ENCODE results near the genes MED23, VNN1 and TCF21.

DNA sequence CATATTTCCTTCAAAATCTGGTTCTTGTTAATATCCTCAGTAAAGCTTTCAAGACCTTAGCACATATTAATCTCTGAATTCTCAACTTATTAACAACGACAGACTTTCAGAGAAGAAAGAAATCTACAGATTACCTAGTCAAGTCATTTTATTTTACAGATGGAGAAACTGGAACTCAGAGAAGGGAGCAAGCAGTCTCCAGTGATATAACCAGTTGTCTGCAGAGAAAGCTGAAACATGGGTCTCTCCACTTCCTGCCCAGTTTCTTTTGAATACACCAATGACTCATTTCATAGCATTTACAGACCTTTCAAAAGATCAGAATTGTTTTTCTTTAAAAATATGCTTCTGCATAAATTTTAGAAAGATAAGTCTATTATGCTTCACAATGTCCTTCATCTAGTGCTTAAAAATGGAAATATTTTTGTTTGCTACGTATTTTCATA, 37.2 kb downstream of the ARHGAP18 start:
- PRO-cap, result no peak

DNA sequence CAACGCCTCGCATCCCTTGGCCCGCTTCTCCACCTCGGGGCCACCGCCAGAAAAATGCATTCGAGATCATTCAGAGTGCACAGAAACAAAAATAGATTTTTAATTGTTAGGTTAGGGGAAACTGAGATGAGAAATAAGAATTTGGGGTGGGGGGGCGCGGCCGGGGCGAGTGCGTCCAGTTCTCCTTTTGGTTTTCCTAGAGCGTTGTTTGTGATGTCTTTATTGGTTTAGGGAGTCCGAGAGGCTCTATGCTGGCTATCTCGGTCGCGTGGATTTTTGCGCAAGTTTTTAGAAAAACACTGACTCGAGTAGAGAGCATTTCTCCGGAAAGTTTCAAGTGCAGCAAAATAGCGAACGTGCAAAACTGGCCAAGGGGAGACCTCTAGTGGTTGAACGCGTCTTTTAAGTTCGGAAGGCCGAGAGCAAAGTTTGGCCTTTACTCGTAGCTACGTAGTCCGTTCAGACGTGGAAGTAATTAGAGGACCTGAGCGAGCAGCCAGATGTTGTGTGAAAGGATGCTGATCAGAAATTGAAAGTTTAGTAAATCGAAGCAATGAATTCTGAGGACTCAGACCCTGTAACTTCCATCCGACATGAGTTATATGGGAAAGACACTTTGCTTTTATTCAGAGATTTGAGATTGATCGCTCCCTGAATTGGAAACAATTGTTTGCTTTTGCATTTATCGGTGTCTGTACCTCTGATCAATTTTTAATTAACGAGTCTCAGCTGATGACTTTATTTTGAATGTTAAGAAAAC, 2.6 kb downstream of the L3MBTL3 start:
- PRO-cap, result no peak

- PRO-cap, result no peak
Observed at GRCh38 chr6:130366545-130367062, 787 bp downstream of the TMEM200A start.

- PRO-cap, result no peak
Observed at GRCh38 chr6:130671447-130672022, 155.7 kb upstream of the SMLR1 start.

- PRO-cap, result no peak
Observed at GRCh38 chr6:130969940-130970791, 92.9 kb downstream of the EPB41L2 start.

DNA sequence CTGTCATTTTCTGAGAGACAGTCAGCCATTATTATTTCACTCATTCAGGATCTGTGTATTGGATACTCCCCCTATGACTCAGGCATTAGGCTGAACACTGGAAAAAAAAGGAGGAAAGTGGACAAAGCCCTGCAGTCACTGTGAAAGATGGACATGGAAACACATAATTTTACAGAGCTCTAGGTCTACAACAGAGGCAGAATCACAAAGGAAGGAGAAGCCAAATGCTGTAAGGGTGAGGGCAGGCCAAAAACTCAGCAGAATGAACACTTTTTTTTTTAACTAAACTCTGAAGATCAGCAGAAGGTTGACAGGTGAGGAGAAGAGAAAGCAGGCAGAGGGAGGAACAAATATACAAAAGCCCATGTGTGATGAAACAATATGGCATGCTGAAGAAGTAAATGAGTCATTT, 39.1 kb downstream of the EPB41L2 start:
- PRO-cap, result no peak

DNA sequence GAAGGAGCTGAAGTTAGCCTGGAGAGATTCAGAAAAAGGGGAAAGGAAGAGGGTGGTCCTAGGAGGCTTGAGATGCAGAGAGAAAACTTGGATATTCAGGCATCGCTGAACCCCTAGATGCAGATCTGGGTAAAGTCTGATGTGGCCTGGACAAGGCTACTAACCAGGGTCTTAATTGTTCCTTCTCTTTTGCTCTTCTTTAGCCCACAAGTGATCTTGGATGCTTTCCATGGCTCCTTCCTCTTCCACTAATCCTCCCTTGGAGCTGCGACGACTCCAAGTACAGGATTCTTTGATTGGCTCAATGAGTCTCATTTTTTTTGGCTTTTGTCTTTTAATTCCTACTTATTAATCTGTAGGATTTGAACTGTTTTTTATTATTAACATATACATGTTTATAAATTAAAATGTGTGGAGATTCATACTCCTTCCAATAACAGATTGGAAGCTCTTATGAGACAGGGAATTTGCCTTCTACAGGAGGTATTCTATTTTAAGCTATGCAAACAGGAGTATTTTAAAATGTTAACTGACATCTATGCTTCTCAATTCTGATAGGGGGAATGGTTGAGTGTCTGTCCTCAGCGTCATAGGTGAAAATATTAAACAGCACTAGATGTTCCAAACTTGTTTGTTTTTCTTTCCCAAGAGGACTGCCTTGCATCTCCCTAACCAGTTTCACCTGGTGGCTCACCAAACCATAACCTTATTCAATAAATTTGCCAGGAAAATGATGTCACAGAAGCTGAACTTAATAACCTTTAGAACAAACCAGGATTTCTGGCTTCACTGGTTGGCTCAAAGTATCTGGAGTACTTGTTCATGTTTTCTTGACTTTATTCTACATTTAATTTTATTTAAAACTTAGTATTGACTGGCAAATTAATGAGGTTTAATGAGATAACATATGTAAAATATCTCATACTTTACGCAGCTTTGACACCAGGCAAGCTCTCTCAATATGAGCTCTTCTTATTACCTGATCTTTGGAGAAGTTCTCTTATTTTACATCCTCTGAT, 24.7 kb upstream of the ARG1 start:
- PRO-cap, result no peak

DNA sequence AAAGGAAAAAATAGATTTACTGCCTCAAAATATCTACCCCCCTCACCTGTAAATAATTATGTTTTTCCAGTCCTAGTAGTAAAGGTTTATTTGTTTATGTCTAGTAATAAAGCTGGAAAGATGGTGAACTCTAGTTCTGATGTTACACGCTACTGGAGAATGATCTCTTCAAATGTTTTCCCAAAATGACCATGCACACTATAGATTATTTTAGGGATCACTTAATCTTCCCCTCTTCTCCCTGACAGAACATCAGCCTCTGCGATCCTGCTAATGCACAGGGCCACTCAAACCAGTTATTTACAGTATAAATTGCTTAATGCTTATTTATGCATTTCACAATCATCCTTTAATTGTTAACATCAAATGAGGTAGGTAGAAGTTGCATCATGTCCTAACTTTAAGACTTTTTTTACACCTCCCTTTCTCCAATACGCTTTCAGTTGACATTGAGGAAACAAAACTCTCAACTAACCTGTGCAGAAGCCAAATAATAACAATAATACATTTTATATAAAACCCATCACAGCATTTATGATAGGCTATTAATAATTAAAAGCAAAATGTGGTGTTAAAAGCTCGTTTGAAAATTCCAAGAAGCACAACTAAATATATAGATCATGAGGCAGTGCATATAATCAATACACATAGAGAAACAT, 10.7 kb upstream of the ARG1 start:
- PRO-cap, result no peak

GRCh38 chr6:131575785-131576302, 2.8 kb downstream of the ARG1 start:
- PRO-cap, result no peak

DNA sequence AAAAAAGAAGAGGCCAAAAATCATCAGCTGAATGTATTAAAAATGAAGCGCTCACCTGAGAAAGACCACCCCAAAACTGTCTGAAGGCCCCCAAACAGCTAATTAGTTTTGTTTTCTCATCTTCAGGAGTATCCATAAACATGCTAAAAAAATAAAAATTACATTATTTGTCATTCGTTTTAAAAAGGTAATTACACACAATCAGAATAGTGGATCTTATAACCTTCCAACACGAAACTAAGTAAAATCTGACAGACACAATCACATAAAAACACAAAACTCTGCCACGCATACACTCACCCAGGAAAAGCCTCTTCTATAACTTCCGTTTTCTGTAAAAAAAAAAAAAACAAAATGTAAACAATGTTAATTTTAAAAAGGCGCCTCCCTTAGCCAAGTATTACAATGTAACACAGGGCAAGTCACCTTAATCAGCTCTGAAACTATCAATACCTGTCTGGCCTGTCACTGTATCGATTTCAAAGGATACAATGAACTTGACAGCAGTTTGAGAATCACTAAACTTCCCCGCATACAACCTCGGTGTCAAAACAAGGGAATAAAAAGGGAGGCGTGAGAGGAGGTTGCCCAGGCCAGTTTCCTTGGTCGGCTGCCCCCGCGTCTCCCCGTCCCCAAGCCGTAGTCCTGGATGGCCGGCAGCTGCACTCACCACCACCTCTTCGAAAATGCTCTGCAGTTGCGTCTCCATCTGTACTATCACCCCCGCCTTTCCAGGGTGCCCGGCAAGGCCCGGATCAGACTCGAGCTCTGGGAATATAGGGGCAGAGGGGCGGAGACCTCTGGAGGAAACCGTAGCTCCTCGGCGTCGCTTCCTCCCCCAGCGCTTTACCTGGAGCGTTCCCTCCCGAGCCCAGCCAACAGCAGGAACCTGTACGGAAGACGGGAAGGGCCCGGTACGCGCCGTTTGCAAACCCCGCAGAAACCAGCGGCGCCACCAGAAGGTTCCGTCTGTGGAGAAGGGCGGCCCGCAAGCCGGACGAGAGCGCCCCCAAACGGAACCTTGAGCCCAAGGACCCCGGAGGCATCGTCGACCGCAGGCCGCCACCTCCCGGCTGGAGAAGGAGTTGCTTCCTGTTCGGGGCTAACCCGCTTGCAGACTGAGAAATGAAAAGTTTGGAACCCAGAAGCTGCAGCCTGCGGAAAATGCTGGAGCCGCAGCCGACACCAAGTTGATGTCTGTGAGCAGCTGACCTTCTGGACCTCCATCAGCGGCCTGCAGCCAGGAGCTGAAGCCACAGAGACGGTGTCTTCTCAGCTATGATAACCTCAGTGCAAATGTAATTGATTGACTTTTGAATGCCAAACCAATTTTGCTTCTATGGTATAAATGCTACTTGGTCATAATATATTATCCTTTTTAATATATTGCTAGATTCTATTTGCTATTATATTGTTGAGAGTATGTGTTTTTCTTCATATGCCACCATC, at the start of gene MED23:
TSS of gene MED23 (minus strand) at position 902 of the 1,449 bp plus-strand sequence.
- PRO-cap, result unidirectional peak, minus-strand start at position 873 of the sequence

- PRO-cap, result no peak
Observed at GRCh38 chr6:131949567-131949691, 1.7 kb downstream of the CCN2 start.

GRCh38 chr6:131949892-131950750, 1.1 kb downstream of the CCN2 start:
- PRO-cap, result bidirectional peak, plus-strand start at chr6:131950210, minus-strand start at chr6:131950225; unidirectional peak, minus-strand start at chr6:131950427; bidirectional peak, plus-strand start at chr6:131950974, minus-strand start at chr6:131950676

DNA sequence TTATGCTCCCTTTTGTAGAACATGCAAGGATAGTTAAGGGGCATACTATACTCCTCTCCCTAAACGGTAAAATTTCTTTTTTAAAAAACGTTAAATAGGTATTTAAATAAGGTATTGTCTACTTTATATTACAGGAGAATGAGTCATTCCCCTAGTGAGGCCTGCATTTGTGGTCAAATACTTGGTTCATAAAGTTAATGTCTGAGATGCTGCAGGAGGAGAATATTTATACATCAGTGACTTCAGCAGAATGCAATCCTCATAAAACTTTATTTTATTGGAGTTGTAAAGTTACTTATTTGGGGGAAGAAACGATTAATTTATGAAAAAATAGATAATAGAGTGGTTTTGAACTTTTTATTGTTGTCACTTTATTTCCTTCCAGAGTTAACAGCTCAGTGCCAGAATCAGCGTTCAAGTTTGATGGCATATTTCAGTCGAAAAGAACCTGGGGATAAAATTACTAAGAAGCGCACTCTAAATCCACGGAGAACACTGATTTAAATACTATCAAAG, 1.5 kb downstream of the MOXD1 start:
- PRO-cap, result no peak

- PRO-cap, result no peak
Observed at GRCh38 chr6:132713559-132714601, at the start of gene VNN1. VNN1 (minus strand) TSS chr6:132714055.

DNA sequence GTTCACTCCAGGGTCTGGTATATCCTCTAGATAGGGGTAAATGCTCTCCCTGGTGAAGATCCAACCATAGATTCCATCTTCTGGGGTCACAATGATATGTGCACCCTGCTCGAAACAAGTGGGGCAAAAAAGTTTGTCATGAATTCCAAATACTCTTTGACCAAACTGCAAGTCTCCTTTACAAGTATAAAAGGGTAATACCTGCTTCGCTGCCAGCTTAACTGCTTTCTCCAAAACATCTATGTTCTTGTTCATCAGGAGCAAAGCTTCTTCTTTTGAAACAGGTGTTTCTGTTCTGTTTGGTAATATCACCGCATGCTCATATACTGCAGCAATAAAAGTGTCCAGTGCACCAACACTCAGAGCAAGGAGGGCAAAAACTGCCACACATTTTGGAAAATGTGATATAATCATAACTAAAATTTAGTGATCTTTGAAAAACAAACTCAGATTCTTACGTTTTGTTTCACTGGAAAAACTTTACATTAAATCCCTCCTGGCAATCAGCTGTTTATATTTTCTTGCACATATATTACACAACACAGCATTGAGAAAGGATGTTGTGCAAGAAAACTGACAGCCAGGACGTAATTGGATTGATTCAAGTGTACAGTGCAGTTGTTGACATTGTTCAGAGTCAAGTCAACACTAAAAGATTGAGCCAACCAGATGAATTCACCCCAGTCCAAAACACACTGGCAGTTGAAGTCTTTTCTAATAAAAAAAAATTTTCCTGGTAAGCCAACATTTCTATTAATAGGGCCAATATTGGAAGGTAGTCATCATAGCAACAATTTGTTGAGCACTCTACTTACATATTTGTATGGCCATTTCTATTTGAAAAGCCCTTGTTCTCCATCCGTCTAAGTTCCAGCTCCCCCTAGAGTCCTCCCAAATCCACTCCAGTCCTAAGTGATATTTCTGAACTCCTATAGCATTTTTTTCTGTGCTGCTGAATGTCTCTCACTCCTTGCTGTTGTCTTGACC, 20.7 kb upstream of the VNN1 start:
- PRO-cap, result no peak

- PRO-cap, result no peak
Observed at GRCh38 chr6:132764179-132764788, 6.6 kb upstream of the VNN2 start.

DNA sequence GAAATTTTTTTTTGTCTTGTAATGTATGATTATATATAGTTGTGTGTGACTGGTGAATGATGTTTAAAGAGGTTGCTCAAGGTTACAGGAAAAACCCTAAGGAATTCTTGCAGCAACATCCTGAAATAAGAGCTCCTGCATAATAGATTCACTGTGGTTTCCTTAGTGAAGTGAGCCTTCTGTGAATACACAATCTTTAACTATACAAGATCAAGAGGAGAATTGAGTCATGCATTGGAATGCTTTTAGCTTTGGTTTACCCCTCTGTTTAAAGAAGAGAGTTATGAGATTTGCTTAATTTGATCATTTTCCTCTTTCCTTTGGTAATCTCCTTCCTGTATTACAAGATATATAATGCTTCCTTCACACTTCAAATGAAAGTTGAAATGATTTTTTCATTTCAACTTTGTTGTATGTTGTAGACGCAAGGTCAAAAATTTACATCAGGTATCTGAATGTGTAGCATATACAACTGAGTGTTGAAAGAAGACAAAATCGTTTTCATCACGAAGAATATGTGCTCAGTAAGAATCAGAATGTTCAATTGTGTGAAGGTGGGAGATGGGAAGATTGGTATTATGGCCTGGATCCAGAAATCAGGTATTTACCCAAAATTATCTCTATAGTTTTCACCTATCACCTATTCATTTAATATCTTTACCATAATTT, 141.4 kb upstream of the EYA4 start:
- PRO-cap, result no peak

- PRO-cap, result no peak
Observed at GRCh38 chr6:133888681-133889623, at the start of gene TCF21. TCF21 (plus strand) TSS chr6:133889113.

GRCh38 chr6:134166281-134166670, 113.9 kb upstream of the SLC2A12 start:
- PRO-cap, result no peak

GRCh38 chr6:134316669-134317344, 1.1 kb downstream of the SGK1 start:
- PRO-cap, result no peak